AG04449 (cell line): Measurements from ENCODE around the gene PLAA.

DNA sequence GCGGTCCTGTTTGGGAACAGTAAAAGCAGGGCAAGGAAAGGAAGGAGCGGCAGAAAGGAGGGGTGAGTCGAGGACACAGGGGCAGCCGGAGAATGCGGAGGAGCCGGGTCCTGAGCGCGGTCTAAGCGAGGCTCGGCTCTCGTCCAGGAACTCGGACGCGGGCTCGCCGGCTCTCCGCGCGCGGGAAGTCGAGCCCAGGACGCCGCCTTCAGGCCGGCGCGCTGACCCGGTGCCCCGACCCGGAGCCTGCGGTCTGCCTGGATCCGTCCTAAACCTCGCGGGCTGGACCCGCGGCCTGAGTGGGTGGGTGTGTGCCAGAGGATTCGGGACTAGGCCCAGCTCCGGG lies 13.5 kb downstream of the CDKN2B start:
- RRBS = 4% methylated on average over 24 of the region's 37 CpGs

- RRBS = no CpG with 5 or more reads among the region's 1 CpG
Measured at GRCh38 chr9:22041129-22041735, 32.1 kb upstream of the CDKN2B start.

DNA sequence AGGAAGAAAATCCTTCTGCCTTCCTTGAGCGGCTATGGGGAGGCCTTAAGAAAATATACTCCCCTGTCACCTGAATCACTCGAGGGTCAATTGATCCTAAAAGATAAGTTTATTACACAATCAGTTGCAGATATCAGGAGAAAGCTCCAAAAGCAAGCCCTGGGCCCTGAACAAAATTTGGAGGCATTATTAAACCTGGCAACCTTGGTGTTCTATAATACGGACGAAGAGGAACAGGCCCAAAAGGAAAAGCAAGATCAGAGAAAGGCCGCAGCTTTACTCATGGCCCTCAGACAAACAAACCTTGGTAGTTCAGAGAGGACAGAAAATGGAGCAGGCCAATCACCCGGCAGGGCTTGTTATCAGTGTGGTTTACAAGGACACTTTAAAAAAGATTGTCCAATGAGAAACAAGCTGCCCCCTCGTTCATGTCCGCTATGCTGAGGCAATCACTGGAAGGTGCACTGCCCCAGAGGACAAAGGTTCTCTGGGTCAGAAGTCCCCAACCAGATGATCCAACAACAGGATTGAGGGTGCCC lies 9.3 kb upstream of the DMRTA1 start:
- RRBS = no CpG with 5 or more reads among the region's 8 CpGs

- RRBS = no CpG with 5 or more reads among the region's 10 CpGs
Measured at GRCh38 chr9:23438250-23438951, 387.6 kb downstream of the ELAVL2 start.

GRCh38 chr9:23537252-23538587 lies 288.3 kb downstream of the ELAVL2 start:
- RRBS = no CpG with 5 or more reads among the region's 32 CpGs

GRCh38 chr9:25607580-25608022 lies 70.6 kb downstream of the TUSC1 start:
- RRBS = no CpG with 5 or more reads among the region's 3 CpGs

- RRBS = no CpG with 5 or more reads among the region's 13 CpGs
Measured at GRCh38 chr9:26891387-26892070, 1.1 kb downstream of the CAAP1 start.

DNA sequence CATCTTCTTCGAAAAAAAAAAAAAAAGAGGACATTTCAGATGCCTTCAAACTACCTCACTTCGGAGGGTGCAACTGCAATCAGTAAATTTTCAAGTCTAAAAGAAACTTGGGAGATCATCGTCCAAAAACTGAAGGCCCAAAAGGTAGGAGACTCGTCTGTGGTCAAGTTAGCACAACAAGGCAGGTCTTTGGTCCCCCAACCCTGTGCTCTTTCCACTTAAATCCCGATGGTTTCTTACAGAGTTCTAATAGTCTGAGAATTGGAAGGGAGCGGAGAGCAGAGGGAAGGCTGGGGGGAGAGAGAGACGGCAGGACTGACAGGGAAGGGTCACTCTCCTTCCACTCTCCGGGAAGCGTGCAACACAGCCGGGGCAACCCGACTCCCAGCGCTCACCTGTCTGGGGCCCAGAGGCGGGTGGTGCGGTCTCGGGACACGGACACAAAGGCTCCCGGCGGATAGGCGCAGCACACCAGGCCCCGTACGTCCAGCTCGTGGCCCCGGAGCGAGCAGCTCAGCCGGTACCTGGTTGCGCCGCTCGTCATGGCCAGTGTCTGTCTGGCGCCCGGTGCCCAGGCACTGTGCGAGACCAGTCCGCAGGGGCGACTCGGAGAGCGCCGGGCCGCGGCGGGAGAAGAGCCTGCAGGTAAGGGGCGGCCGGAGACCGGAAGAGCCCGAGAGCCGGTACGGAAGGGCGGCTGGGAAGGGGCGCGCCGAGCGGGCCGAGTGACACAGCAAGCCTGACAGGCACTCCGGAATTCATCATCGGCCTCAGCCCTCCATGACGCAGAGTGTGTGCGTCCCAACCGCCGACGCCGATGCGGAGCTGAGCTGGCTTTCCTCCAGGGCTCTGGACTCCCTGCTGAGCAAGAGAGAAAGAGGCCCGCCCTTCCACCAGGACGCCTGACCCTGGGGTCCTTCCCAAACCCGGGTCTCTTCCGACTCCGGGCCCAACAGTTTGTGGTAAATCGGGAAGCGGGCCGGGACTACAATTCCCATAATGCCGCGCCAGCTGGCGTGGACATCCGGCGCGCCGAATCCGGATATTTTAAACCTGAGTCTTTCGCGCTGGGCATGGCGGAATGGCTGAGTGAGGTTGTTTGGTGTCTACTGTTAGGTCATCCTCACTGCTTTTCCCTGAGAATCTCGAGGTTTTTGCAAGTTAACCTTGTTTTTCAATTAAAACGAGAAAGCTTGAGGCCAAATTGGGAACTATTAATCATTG lies at the start of gene PLAA:
Gene PLAA (minus strand): TSS at position 741 of the 1,224 bp plus-strand sequence.
- RRBS = 2% methylated on average over 46 of the region's 81 CpGs

- RRBS = no CpG with 5 or more reads among the region's 5 CpGs
Measured at GRCh38 chr9:26949370-26949985, 2.4 kb upstream of the PLAA start.

- RRBS = no CpG with 5 or more reads among the region's 4 CpGs
Measured at GRCh38 chr9:27047238-27047511, 41.7 kb upstream of the LRRC19 start.

GRCh38 chr9:27280736-27281573 lies 16.0 kb downstream of the EQTN start:
- RRBS = no CpG with 5 or more reads among the region's 12 CpGs

- RRBS = no CpG with 5 or more reads among the region's 5 CpGs
Measured at GRCh38 chr9:27426515-27427124, 97.5 kb upstream of the IFNK start.

GRCh38 chr9:27499583-27499849 lies 24.6 kb upstream of the IFNK start:
- RRBS = no CpG with 5 or more reads among the region's 2 CpGs

GRCh38 chr9:27531442-27531792 lies 1.8 kb upstream of the MOB3B start:
- RRBS = no CpG with 5 or more reads among the region's 2 CpGs

DNA sequence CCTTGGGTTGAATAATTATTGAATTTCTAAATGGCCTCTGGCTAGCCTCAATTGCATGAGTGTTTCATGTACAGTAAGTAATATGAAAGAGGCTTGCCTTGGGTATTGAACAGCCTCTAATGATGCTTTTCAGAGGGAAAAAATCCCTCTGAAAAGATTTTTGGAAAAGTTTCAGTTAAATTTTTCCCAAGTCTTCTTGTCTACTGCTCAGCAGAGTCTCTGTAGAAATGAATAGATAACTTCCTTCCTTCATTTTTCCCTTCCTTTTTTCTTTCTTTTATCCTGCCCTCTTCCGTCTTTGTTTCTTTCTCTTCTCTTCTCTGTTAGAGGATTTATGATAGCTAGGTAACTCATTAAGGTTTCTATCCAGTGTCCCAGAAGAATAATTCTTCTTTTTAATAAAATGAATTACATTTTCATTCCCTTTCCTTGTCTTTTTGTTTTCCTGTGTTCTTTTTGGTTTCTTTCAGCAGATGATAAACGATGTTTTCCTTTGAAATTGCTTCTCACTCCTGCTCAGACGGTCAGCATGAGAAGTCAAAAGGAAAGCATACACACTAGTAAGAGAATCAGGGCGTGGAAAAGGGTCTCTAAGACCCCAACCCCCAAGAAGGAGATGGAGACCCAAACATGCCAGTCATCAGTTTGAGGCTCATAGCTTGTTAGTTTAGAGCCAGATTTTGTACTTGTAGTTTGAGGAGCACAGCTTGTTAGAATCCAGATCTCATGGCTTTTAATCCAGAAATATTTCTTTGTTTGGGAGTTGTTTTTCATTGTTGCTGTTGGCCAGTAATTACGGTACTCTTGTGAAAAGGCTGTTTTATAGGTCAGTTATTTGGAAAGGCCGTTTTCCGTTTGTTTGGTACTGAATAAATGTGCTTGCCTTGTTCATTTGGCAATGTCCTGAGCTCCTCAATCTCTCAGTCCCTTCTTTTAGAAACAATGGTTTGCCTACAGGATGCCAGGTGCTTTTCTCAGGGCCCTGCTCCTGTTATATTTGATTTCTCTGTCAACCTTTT lies 4.2 kb upstream of the MOB3B start:
- RRBS = no CpG with 5 or more reads among the region's 7 CpGs

GRCh38 chr9:27865167-27865502 lies 291.9 kb upstream of the C9orf72 start:
- RRBS = no CpG with 5 or more reads among the region's 4 CpGs

- RRBS = no CpG with 5 or more reads among the region's 1 CpG
Measured at GRCh38 chr9:30770914-30771438, 1557.6 kb upstream of the LINGO2 start.

GRCh38 chr9:32384780-32385158 lies 326 bp downstream of the ACO1 start:
- RRBS = 2% methylated on average over 2 of the region's 23 CpGs

GRCh38 chr9:32427011-32427407 lies 42.6 kb downstream of the ACO1 start:
- RRBS = no CpG with 5 or more reads among the region's 5 CpGs

DNA sequence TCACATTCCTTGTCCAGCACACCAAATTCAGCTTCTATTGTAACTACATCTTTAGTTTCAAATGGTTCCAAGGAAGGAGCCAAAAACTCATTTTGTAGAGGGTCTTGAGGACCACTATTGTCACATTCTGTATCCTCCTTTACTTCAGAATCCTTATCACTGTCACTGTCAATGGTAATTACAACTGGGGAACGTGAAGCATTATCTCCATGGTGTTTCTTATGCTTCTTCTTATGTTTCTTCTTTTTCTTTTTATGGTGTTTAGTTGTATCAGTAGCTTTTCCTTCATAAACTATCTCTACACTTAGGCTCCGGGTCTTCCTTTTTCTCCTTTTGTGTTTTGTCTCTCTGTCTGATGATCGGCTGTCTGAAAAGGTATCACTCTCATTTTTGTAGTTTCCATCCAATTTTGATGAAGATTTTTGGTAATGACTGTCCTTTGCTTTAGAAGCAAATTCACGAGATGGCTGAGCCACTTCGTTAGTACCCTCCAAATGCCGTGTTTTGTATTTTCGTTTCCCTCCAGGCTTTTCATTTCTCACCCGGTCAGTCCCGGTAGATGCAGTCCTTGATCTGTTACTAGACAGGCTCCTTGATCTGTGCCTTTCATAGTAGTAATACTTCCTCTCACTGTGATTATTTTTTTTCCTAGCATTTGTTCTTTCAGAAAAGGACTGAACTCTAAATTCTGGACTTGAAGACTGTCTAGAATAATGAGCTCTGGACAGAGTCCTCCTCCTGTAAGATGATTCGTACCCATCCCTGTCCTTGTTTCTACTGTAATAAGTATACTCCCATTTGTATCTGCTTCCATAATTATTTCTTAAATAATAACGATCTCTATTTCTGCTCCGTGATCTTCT lies 10.3 kb upstream of the SMIM27 start:
- RRBS = no CpG with 5 or more reads among the region's 12 CpGs